UCH-1 (cell line): ENCODE data around the genes STK38L, MRPS35, MANSC4 and CCDC91.

DNA sequence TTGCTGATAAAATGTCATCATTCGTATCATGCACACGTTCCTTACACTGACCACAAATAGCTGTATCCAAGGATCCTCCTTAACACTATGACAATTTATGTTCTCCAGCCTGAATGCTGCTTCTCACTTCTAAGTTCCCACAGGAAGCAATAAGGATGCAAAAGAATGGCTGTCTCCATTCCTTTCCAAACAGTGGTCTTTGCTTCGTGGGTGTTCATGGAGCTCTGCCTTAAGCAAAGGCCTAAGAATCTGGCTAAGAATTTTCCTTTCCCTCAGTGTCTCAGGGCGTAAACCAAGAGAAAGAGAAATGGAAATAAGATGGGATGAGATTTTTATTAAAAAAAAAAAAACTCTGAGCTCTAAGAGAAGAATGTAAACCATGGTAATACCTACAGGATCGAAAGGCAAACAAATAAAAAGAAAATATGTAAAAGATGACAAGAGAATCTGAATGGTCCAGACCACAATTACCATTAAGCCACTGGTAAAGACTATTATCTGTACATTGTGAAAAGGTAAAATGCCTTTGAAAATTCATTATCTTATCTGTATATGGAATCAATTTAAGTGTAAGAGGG, 200.1 kb downstream of the ITPR2 start:
- RRBS: no CpG with 5 or more reads among the region's 5 CpGs

- RRBS: no CpG with 5 or more reads among the region's 4 CpGs
These were observed 110.9 kb downstream of the ITPR2 start for GRCh38 chr12:26721947-26722736.

- RRBS: 4% methylated on average over 22 of the region's 53 CpGs
These were observed at the start of gene STK38L for GRCh38 chr12:27243794-27244434. Gene STK38L (plus strand): TSS chr12:27244286.

GRCh38 chr12:27616230-27616913, 79.9 kb upstream of the REP15 start:
- RRBS: no CpG with 5 or more reads among the region's 4 CpGs

DNA sequence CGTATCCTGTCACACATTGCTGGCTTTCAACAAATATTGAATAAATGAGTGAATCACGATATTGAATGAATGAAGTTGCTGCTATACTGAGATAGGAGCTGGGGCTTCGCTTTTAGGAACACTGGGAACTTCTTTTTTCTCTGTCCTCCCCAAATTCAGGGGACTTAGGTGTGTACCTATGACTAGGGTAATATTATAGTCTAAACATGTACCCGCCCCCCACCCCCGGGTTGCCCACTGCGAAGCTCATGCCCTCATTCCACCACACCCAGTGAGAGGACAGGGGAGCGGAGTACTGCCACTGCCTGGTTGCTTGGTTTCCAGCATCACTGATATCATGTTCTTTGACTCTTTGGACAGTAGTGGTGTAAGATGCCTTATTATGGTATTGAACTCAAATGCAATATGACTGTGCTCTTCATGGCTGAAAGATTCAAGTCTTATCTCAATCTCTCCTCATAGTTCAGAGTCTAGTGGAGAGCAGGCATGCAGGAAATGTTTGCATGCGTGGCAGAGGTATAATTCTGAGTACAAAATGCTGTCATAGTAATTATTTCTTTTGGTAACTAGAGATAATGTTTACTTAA, 55.8 kb upstream of the REP15 start:
- RRBS: no CpG with 5 or more reads among the region's 8 CpGs

GRCh38 chr12:27710620-27711227, at the start of gene MRPS35:
Gene MRPS35 (plus strand): TSS chr12:27710832.
- RRBS: 3% methylated on average over 20 of the region's 41 CpGs

DNA sequence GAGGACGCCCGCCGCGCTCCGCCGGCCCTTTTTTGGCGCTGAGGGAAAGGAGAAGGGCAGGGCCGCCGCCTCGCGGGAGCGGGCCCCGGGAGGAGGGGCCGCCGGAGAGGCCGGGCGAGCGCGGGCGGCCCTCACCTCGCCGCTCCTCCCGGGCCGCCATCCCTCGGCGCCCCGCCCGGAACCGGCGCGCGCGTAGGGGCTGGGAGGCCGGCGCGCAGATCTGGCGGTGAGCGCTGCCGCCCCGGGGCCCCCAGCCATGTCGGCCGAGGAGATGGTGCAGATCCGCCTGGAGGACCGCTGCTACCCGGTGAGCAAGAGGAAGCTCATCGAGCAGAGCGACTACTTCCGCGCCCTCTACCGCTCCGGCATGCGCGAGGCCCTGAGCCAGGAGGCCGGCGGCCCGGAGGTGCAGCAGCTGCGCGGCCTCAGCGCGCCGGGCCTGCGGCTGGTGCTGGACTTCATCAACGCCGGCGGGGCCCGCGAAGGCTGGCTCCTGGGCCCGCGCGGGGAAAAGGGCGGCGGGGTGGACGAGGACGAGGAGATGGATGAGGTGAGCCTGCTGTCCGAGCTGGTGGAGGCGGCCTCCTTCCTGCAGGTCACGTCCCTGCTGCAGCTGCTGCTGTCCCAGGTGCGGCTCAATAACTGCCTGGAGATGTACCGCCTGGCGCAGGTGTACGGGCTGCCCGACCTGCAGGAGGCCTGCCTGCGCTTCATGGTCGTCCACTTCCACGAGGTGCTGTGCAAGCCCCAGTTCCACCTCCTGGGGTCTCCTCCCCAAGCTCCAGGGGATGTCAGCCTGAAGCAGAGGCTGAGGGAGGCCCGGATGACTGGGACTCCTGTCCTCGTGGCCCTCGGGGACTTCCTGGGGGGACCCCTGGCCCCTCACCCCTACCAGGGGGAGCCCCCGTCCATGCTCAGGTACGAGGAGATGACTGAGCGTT, at the start of gene MANSC4:
TSS of gene MANSC4 (minus strand) at position 162 of the 941 bp plus-strand sequence.
- RRBS: 3% methylated on average over 33 of the region's 91 CpGs

DNA sequence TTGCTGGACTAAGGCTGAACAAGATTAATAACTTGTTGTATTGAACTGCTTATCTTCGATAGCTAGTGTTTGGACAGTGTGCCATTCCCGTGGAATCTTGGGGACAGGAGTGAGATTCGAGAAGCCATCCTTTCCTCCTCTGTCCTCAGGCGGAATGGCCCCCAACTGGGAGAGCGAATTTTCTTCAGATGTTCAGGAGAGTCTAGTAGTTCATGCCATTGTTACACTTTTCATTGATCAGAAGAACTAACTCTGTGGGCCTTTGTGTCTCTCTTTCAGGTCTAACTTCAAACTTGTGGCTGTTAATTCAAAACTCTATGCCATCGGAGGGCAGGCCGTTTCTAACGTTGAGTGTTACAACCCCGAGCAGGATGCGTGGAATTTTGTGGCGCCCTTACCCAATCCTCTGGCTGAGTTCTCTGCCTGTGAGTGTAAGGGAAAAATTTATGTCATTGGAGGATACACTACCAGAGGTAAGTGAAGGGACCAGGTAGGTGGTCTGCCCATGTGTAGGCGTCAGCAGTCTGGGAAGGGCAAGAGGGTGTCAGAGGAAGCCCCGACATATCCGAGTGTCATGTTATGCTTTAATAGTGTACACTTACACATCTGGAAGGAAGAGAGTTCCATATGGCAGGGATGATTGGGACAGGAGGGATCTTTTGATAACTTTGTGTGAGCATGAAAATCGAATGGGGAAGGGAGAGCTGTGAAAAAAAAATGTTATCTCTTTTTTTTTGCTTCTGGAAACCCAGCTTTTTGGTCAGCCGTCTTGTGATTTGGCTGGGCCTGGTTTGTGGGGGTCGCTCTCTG, 11.6 kb upstream of the MANSC4 start:
- RRBS: no CpG with 5 or more reads among the region's 17 CpGs

DNA sequence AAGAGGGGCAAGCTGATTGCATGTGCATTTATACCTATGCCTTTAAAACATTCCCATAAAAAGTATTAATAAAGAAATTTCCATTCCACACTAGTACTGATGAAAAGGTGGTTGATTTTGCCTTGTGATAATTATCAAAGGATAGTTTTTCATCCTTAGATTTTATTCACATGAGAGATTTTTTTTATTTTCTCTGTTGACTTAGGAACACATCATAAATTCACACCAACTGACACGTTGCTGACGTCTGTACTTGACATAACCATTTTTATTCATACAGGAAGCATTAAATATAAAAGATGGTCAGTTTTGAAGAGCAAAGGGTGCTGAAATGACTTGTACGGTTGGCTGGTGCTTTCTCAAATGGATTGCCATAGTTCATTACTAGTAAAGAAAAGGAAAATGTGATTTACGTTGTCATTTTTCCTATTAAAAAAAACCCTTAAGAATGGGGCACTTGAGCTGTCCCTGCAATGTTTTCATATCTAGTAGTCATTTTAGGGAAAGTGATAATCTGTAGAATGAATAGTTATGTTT, 22.3 kb upstream of the MANSC4 start:
- RRBS: no CpG with 5 or more reads among the region's 4 CpGs

DNA sequence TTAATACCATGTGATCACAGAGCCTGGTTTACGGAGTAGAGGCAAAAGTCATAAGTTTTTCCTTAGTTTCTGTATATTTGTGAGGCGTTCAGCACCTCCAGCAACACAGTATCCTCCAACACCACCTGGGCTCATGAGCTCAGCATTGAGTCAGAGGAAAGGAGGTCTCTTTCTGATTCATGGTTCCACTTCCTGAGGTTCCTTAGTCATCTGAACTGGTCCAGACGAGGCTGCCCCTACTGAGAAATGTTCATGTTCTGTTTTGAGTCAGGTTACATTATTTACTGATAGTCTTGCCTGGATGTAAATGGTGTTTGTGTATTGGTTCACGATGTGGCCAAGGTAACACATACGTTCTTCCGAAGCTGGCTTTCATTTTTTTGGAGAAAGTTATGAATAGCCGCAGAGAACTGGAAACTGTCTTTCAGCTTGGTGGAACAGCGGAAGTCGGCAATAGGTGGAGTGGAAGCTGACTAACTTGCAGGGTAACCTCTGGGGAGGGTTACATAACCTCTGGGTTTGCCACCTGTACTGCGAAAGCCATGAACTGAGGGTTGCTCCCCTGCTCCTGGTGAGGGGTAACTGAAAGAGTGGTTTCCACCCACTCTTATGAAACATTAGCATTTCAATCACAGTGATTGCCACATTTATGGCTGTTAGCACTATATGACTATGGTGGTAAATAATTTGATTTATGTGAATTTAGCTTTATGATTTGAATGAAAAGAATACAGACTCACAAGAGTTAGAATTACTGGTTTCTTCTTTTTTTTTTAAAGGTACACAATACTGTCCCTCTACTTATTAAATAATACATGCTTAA, 42.2 kb upstream of the MANSC4 start:
- RRBS: no CpG with 5 or more reads among the region's 10 CpGs

GRCh38 chr12:27969324-27969662, 3.2 kb downstream of the PTHLH start:
- RRBS: 22% methylated on average over 1 of the region's 22 CpGs

DNA sequence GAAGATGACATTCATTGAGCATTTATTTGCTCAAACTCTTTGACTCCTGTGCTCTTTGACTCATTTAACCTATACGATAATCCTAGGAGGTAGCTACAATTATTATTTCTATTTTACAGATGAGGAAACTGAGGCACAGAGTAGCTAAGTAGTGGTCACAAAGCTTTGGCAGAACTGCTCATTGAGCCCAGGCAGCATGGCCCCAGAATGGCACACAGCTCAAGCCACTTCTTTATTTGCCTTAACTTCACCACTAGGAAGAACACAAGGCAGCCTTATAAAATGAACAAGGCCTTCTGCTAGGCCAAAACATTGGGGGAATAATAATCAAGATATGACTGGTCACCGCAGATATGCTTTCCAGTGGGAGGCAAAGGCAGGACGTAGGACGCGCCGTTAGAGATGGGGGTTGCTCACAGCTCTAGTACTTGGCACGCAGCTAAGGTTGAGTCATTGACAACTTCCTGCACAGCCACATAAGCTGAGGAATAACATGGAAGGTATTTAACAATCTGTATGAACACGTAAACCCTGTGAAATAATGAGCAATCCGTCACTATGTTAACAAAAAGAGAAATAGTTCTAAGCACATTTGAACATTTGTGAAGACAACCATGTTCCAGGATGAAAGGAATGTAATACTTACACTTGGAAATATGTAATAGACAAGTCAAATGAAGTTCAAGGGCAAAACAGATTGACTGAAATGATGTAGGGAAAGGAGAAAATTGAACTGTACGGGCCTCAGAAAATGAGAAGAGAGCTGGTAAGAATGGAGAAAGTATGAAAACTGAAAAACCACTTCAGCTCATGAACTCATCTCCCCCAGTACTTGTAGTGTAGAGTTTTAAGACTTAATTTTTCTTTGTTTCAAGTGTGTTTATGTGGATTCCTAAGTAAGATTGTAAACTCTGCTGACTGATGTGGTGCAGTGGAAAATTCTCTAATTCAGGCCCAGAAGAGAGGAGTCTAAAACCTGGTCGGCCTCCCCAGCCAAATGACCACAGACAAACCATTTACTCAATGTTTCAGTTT, 59.5 kb upstream of the CCDC91 start:
- RRBS: no CpG with 5 or more reads among the region's 11 CpGs

DNA sequence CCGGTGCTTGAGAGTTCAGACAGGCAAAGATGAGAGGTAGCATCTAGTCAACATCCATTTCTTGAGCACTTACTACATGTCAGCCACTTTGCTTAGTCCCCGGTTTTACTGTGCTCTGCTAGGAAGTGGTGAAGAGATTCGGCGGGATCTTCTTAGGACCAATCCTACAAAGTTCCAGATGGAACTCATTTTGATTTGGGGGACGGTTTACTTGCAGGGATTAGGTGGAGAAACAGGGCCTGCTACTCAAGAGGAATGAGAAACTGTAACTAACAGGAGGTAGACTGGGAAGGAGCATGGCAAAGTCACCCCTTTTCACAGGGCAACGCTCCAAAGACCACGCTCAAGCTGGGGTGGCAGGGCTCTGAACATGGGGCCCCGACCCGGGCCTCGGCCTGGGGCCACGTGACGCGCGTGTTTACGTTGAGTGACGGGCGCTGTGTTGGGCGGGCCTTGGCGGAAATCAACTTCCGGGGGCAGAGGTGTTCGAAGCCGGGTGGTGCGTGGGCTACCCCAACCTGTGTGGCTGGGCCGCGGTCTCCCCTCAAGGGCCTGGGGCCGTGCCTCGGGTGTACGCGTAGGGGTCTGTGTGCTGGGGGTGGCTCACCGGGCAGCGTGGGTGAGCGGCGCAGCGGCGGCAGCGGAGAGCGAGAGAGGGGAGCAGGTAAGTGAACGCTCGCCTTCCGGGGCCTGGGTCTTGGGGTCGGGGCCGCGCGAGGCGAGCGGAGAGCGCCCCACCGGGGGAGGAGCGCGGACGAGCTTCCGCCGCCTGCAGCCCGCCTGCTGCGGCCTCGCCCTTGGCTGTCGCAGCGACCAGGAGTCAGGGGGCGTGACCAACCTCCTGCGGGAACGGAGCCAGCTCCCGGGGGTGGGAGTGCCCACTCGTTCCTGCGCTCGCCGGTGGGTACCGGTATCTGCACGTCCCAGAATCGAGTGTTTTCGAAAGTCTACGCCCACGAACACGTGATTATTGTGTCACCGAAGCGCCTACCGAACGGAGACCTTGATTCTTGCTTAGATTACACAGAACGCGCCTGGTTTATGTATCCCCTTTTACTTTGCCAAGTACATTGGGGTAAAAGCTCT, at the start of gene CCDC91:
TSS of gene CCDC91 (plus strand) at position 479 of the 1,086 bp plus-strand sequence.
- RRBS: 4% methylated on average over 29 of the region's 79 CpGs

DNA sequence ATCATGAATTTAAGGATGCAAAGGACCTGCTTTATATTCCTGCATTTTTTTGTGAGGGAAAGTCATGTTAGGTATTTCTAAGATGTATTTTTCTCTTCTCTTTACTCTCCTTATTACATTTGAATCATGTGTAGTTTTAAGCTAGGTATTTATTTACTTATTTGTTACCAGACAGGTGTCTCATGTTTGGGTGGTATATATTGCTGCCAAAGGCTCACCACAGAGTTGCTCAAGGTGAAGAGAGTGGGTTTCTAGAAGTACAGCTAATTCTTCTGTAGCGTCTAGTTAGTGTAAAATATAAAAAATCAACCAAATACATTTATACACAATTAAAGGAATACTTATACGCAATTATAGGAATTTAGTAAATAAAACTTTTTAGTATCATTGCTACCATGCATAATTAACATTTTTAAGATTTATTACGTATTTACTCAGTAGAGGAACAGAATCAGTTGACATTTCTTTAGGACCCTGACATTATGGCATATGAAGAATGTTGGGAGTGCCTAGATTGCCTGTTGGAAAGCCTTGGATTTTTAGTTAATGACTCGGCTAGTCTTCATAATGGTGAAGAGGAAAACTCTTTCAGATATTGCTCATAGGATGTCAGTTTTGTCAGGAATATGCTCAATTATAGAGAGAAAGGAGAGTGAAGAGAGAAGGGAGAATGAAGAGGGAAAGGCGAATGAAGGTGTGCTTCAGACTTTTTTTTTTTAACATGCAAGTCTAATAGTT, 14.4 kb downstream of the CCDC91 start:
- RRBS: no CpG with 5 or more reads among the region's 5 CpGs

DNA sequence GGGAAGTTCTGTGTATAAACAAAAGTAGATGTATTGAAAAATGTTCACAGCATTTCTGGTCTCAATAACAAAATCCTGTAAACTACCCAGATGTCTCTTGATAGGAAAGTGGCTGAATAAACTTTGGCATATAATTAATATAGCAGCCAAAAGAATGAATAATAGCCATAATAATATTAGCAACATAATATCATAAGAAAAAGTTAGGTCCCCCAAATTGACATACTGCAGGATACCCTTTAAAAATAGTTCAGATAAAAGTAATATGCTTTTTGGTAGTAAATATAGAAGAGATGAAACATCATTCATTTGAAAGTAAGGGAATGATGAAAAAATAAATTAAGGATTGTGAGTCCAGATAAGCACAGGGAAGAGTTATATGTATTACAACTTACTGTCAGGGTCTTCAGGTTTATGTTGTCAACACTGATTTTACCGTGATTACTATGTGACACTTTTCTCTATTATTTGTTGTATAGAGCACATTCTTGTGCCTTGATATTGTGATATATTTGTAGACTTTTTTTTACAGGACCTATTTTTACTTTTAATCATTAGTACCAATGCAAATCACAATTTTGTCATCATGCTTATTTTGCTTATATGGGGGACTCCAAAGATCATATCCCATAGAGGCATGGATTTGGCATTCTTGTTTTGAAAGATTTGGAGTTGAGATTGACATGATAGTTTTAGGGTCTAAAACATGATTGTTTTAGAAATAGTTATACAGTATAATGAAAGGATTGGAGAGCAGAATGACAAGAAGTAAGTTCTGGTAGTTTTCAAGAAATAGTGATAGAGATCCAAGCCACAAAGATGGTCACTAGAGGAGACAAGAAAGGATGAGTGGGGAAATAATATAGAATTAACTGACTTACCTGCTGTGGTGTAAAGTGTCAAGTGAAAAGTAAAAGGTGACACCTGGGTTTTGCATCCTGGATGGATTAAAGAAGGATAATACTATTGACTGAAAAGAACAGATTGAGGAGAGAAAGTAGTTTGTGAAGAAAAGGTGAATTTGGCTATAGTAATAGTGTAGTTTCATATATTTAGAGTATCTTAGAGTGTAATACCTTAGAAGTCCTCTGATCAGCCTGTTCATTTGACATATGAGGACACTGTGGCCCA, 56.0 kb downstream of the CCDC91 start:
- RRBS: no CpG with 5 or more reads among the region's 1 CpG

GRCh38 chr12:28247655-28248592, 57.7 kb downstream of the CCDC91 start:
- RRBS: no CpG with 5 or more reads among the region's 10 CpGs

GRCh38 chr12:28249309-28249923, 59.2 kb downstream of the CCDC91 start:
- RRBS: no CpG with 5 or more reads among the region's 1 CpG

- RRBS: no CpG with 5 or more reads among the region's 3 CpGs
These were observed 152.2 kb downstream of the CCDC91 start for GRCh38 chr12:28342053-28343333.

- RRBS: no CpG with 5 or more reads among the region's 4 CpGs
These were observed 178.2 kb downstream of the CCDC91 start for GRCh38 chr12:28368338-28368959.